Uterus (tissue), 7 donors: ENCODE measurements around the genes CBY3 and GFPT2.

- PRO-cap, 4 experiments = no peak in any of the 4 experiments
- RAMPAGE, long total RNA, 2 experiments = no peak in any of the 2 experiments
- RRBS = no CpG with 5 or more reads among the region's 3 CpGs
Measured at GRCh38 chr5:179680929-179681203, at the start of gene CBY3. Gene CBY3, minus strand, starts transcription at chr5:179681034.

GRCh38 chr5:179681204-179681553, 345 bp upstream of the CBY3 start:
- PRO-cap, 4 experiments = no peak in any of the 4 experiments
- RAMPAGE, long total RNA, 2 experiments = no peak in any of the 2 experiments
- RRBS = no CpG with 5 or more reads among the region's 4 CpGs

- PRO-cap, 4 experiments = no peak in any of the 4 experiments
- RAMPAGE, long total RNA, 2 experiments = no peak in any of the 2 experiments
- RRBS = no CpG with 5 or more reads among the region's 7 CpGs
Measured at GRCh38 chr5:179729761-179730718, 2.6 kb upstream of the MAML1 start.

DNA sequence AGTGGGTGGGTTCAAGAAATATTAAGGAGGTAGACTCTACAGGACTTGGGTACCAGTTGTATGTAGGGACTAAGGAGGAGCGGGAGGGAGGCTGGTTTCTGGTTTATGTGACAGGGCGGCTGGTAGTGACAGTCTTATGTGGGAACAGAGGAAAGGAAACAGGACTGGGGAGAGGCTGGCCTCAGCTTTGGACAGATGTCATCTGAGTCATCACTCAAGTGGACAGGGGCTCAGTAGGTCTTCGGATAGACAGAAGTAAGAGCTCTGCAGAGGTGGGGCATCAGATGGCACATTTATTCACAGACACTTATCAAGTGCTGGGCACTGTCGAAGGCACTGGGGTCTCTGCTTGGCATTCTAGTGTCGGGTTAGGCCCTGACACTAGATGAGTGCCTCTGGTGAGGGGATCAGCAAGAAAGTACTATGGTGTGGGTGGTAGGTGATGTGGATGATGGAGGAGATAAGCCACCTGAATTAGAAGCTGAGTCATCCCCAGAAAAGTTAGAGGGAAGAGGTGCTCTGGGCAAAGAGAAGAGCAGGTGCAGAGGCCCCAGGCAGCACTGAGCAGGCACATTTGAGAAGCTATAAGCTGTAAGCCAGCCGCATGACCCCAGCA, 27.4 kb downstream of the MAML1 start:
- PRO-cap, 4 experiments = no peak in any of the 4 experiments
- RAMPAGE, long total RNA, 2 experiments = no peak in any of the 2 experiments
- RRBS = no CpG with 5 or more reads among the region's 6 CpGs

- PRO-cap, 4 experiments = no peak in any of the 4 experiments
- RAMPAGE, long total RNA, 2 experiments = start-site peak on the plus strand in 1 of 2 experiments, at chr5:179766277-179766635 at its widest, 18 reads per replicate
- RRBS = 100% methylated on average over 1 of the region's 19 CpGs
Measured at GRCh38 chr5:179766273-179767129, 27.3 kb upstream of the LTC4S start.

DNA sequence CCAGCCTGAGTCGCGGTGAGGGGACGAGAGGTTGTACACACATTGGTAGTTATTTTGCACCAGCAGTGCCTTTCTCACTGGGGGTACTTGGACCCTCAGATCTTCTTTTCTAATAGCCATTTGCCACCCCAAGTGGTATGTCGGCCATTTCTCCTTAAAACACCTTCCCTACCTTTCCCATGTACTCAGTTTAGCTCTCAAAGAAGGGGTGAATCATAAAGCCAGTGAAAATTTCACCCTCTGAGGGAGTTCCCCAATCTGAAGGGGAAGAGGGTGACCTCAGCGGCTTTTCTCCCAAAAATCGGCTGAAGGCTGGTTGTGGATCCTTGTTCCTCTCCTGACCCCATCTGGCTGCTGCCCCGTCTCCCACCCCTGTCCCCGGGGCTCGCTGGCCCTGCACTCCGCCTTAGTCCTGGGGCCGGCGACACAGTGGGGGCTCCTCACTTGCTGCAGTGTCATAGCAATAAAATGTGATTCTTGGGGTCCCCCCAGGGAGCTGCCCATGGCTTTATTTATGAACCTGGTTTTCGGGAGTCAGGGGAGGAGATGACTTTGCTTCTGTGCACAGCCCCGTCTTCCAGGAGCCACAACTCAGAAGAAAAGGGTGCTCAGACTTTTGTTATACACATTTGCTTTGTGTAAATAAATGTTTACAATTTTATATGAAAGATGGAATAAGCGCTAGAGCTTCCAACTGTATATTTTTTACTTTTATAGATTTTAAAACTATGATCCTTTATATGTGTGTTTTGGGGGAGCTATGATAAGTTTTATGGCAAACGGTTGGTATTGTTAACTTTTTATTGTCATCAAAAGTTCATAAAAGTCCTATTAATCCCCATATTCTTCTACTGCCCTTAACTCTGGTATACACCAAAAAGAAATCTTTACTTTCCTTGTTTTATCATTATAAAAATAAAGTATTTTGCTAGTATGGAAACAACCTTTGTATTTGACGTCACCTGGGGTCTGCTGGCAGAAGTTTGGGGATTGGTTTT, 17.1 kb upstream of the LTC4S start:
- PRO-cap, 4 experiments = no peak in any of the 4 experiments
- RAMPAGE, long total RNA, 2 experiments = start-site peak on the plus strand in 1 of 2 experiments, centred at positions 157 to 259 of the sequence, 5 reads per replicate
- RRBS = 72% methylated on average over 3 of the region's 17 CpGs

GRCh38 chr5:179818601-179819351, 1.9 kb upstream of the SQSTM1 start:
- PRO-cap, 4 experiments = peak in 4 of 4 experiments; most common plus-strand start chr5:179819222 (in 4); most common minus-strand start chr5:179818983 (in 2)
- RAMPAGE, long total RNA, 2 experiments = no peak in any of the 2 experiments
- RRBS = 2% methylated on average over 21 of the region's 40 CpGs

DNA sequence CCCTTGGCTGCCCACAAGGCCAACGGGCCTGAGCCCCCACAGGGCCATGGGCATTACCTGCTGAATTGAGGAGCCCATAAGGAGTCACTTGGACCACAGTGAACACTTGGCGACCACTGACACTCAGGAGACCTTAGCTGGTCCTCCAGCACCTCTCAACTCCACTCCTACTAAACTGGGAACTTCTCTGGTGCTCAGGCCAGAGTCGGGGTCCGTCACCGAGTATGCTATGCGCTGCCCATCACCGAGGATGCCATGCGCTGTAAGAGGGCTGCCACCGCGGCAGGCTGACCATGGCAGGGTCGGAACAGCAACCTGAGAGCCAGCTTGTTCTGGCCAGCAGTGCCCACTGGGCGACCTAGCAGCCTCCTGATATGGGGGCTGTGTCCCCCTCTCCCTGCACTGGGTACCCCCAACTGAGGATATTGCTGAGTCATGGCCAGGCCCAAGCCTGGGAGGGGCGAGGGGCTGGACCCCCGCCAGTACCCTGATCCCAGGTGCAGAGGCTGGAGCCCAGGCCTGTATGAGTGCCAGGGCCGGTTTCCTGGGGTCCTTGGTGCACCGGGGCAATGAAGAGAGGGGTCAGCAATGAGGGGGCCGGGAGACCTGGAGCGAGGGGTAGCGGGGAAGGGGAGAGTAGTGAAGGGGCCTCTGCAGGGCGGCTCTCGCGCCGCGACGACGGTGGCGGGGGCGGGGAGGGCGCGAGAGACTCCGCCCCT, 420 bp upstream of the SQSTM1 start:
- PRO-cap, 4 experiments = peak in 4 of 4 experiments; most common minus-strand start position 641 of the sequence (in 4)
- RAMPAGE, long total RNA, 2 experiments = no peak in any of the 2 experiments
- RRBS = 20% methylated on average over 1 of the region's 31 CpGs

- PRO-cap, 4 experiments = no peak in any of the 4 experiments
- RAMPAGE, long total RNA, 2 experiments = no peak in any of the 2 experiments
- RRBS = no CpG with 5 or more reads among the region's 5 CpGs
Measured at GRCh38 chr5:179852768-179853187, 5.8 kb downstream of the MRNIP start.

DNA sequence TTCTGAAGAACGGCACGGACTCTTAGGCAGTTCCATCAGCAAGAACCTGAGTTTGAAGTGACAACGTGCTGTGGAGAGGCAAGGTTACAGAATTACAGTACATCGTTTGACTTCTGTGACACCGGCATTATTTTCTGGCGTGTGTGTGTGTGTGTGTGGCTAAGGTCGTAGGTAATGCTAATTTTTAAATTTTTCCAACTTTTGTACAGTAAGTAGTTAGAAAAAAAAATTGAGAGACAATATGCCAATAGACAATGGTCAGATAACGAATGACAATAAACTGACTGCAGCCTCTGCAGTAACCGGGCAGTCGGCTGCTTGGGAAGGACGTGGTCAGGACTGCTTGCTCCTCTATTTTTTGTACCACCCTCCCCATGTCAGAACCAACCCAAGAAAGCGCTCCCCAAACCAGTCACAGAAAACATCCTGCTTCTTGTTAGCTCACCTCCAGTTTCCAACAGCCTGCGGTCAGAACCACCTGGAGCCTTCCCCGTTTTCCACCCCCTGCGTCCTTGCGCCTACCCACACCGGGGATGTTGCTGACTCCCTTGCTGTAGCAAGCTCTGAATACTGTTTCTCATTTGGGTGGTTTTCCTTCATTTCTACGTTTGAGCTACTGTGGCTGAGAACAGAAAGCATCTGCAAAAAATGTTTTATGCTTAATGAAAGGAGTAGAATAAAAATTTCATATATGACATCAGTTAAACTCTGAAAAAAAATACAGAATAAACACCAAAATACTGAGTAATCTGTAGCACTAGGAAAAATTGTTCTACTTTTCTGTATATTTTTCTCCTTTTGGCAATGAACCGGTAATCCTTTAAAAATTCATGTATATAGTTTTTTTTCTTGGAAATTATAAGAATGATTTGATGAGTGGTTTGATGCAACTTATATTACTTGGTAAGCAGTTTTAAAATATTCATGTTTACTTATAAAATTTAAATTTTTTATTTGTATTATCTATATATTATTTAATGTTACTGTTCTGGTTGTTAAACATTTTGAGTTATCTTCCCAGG, 1.8 kb upstream of the MRNIP start:
- PRO-cap, 4 experiments = no peak in any of the 4 experiments
- RAMPAGE, long total RNA, 2 experiments = no peak in any of the 2 experiments
- RRBS = no CpG with 5 or more reads among the region's 19 CpGs

- PRO-cap, 4 experiments = no peak in any of the 4 experiments
- RAMPAGE, long total RNA, 2 experiments = no peak in any of the 2 experiments
- RRBS = no CpG with 5 or more reads among the region's 8 CpGs
Measured at GRCh38 chr5:180007432-180007957, 64.1 kb downstream of the RNF130 start.

- PRO-cap, 4 experiments = no peak in any of the 4 experiments
- RAMPAGE, long total RNA, 2 experiments = no peak in any of the 2 experiments
- RRBS = no CpG with 5 or more reads among the region's 10 CpGs
Measured at GRCh38 chr5:180174065-180174426, 35.0 kb downstream of the RASGEF1C start.

GRCh38 chr5:180208184-180208632, 803 bp downstream of the RASGEF1C start:
- PRO-cap, 4 experiments = no peak in any of the 4 experiments
- RAMPAGE, long total RNA, 2 experiments = no peak in any of the 2 experiments
- RRBS = 8% methylated on average over 3 of the region's 17 CpGs

- PRO-cap, 4 experiments = peak in 1 of 4 experiments; most common plus-strand start chr5:180291374 (in 1); most common minus-strand start chr5:180291268 (in 1)
- RAMPAGE, long total RNA, 2 experiments = no peak in any of the 2 experiments
- RRBS = 2% methylated on average over 22 of the region's 56 CpGs
Measured at GRCh38 chr5:180291030-180291800, 668 bp downstream of the MAPK9 start.

DNA sequence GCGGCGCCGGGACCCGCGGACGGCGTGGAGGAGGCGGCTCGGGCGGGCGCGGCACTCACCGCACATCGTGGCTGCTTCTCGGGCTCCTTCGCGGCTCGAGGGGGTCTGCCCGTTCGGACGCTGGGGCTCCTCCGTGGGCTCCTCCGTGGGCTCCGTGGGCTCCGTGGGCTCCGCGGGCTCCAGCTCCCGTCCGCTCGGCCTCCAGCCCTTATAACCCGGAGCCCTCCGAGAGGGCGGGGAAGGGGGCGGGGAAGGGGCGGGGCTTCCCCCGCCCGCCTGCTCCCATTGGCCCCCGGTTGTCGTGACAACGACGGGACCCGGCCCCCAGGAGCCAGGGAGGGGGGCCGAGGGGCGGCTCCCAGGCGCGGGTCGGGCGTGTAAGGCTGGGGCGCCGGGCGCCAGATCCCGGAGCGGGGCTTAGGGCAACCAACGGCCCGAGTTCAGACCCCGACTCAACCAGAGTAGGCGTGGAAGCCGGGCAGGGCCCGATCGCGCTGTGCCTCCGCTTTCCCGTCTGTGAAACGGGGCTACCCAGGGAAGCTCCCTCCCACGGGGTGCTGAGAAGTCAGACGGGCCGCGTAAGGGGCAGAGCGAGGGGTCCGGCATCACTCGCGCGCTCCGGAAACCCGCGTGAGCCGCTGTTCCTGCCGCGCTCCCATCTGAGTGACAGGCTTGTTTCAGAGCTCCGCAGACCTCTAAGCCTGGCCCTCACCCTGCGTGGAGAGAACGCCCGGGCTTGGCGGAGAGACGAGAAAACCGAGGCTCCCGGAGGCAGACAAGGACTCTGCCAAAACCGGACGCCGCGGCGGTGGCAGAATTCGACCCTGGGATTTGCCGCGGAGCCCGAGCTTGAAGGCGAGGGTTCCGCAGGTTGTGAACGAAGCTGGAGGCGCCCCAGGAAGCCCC, at the start of gene GFPT2:
Gene GFPT2, minus strand, starts transcription at position 185 of the 906 bp plus-strand sequence.
- PRO-cap, 4 experiments = peak in 4 of 4 experiments; most common plus-strand start position 361 of the sequence (in 3); most common minus-strand start position 185 of the sequence (in 3)
- RAMPAGE, long total RNA, 2 experiments = no peak in any of the 2 experiments
- RRBS = 2% methylated on average over 34 of the region's 100 CpGs

DNA sequence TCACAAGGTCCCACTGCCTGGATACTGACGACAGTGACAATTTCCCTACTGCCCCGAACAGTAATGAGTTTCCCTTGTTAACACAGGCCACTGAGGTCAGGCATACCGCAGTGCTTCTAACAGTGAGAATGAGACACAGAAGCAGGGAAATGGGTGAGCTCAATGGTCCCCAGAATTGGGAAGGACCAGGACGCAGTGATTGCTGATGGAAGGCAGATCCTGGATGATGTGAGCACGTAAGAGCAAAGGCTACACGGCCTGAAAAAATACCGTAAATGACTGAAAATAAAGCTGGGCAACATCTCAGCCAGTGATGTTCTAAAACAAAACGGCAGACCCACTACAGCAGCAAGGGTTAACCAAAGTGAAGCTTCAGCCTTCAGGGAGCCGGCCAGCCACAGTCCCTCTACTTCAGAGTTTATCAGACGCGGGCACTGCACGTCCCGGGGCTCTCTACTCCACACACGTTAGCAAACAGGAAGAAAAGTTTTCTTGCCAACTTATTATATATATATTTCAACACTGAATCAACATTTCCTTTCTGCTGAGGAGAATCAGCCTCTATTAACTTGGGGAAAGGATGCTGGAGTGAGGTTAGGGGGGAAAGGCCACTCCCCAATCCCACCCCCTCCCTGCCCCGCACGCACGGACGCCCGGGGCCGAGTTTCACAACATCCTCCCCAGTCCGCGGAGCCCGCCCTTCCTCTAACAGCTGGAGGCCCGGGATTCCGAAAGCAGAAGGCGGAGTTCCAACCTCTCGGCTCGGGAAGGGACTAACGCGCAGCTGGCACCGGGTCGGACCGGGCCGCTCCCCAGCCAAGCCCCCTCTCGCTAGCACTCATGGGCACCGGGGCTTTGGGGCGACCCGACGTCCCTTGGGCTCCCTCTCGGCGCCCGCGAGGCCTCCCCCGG, 612 bp downstream of the MGAT1 start:
- PRO-cap, 4 experiments = peak in 4 of 4 experiments; most common plus-strand start position 683 of the sequence (in 3); most common minus-strand start position 420 of the sequence (in 1)
- RAMPAGE, long total RNA, 2 experiments = no peak in any of the 2 experiments
- RRBS = 2% methylated on average over 30 of the region's 44 CpGs

DNA sequence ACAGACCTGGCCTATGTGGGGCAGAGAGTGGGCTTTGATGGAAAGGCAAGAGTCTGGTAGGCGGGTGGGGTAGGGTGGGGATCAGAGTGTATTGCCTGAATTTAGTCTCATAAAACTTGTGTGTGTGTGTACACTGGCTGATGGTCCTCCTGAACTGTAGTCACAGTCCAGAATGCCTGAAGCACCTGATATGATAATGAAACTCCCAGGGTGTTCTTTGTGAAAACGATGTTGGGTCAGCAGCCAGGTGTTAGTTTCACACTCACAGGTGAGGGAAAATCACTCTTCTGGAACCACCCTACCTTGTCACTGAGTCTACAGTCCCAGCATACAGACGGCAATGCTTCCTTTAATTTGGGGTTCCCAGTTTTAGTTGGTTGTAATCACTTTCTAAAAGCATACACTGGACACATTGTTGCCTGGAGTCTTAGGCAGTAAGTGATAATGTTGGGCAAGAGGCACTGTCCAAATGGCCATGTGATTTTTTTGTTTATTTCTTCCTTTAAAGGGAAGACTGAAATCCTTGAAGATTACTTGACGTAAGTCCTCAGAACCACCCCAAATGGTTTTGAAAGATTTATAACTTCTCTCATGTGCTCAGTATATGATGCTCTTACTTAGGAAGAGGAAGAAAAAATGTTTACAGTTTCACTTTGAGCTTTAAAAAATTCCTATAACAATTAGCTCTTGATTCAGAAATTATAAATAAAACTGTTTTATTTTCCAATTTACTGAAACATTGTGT, 18.2 kb upstream of the MGAT1 start:
- PRO-cap, 4 experiments = peak in 3 of 4 experiments; most common minus-strand start position 443 of the sequence (in 2)
- RAMPAGE, long total RNA, 2 experiments = no peak in any of the 2 experiments
- RRBS = no CpG with 5 or more reads among the region's 4 CpGs

GRCh38 chr5:180830061-180830784, 27.6 kb upstream of the MGAT1 start:
- PRO-cap, 4 experiments = no peak in any of the 4 experiments
- RAMPAGE, long total RNA, 2 experiments = no peak in any of the 2 experiments
- RRBS = no CpG with 5 or more reads among the region's 14 CpGs

GRCh38 chr5:180908438-180908676, 9.4 kb downstream of the BTNL8 start:
- PRO-cap, 4 experiments = no peak in any of the 4 experiments
- RAMPAGE, long total RNA, 2 experiments = no peak in any of the 2 experiments
- RRBS = no CpG with 5 or more reads among the region's 5 CpGs

DNA sequence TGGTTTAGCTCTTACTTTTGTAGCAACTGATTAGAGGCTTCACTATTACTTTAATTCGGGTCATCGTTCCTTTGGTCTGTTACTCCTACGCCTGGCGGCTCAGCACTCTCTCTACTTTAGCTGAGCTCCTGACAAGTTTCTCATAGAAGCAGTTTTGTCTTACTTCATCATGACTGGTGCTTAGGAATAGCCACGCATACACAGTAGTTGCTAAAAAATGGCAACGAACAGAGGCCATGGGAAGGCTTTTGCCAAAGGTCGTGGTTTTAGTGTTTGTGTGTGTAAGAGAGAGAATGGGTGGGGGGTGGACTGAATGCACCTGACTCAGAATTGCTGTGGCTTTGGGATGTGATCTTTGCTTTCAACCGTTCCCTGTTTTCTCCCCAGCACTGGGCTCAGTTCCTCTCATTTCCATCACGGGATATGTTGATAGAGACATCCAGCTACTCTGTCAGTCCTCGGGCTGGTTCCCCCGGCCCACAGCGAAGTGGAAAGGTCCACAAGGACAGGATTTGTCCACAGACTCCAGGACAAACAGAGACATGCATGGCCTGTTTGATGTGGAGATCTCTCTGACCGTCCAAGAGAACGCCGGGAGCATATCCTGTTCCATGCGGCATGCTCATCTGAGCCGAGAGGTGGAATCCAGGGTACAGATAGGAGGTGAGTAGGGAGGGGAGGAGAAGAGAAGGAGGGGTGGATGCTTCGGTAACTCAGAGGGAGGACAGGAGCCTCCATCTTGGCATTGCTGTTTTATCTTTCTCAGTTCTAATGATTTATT, 12.2 kb downstream of the BTNL8 start:
- PRO-cap, 4 experiments = no peak in any of the 4 experiments
- RAMPAGE, long total RNA, 2 experiments = no peak in any of the 2 experiments
- RRBS = no CpG with 5 or more reads among the region's 18 CpGs